Fibroblast of the aortic adventitia (primary cell): ENCODE measurements around the genes DLG3, ZMYM3, ITGB1BP2, OGT, CXorf49 and CITED1.

DNA sequence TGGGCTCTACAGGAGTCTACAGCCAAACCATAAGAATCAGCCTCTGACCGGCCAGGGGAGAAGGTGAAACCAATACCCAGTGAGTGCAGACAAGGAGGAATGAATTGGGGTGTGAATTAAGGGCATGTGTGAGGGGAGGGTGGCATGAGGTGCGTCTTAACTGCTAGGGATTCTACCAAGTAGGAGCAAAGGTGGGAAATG, 43.0 kb downstream of the EFNB1 start:
- CAGE, long polyA plus RNA, result no peak

DNA sequence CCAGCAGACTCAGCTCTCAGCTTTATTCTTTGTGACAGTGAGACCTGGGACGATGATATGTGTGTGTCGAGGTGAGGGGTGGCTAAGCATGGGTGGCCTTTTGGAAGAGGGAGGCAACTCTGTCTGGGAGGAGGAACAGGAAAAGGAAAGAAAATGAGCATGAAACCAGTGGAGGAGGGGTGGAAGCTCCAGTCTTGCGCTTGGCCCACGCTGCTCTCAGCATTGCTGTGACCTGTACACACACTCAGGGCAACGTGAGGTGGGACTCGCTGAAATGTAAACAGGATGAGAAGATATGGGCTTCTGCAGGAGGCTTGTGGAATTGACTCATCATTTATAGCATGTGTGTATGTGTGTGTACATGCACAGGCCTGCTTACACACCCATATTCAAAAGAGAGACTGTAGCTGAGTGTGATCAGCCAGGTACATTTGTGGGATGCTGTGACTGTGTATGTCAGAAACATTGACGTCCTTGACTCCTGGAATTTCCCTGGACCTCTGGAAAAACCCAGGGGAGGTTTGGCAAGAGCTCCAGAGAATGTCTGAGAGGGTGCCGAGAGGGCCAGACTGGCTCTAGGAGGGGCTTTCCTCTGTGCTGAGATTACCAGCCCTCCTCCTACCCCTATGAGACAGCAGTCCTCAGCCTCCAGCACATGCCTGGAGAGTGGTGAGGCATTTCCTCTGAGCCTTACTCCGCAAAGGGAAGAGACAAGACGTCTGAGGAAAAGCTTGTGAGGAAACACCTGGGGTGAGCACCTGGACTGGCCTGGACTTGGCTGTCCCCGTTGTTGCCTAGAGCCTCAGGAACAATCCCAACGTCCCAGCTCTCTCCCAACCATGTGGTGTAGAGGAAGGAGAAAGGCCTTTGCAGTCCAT, 137.7 kb downstream of the PJA1 start:
- CAGE, long polyA plus RNA, result no peak

DNA sequence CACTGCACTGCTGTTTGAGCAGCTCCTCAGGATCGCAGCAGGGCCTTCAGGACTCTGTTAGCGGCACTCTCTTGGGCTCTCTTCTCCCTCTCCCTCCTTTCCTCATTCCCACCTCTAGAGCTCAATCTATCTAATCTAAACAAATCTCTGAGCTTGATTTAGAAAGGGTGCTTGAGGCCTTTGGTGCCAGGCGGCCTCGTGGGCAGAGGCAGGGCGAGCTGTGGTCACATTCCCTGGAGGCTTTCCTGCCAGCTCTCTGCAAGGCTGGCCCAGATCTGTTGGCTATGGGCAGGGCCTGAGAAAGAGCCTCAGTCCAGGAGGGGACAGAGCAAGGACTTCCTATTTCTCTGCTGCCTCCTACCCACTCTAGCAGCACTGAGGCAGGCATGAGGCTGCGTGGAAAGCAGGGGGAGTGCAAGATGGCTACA, 38.6 kb downstream of the PJA1 start:
- CAGE, long polyA plus RNA, result no peak

GRCh38 chrX:69675679-69676418, 59.9 kb downstream of the EDA start:
- CAGE, long polyA plus RNA, result no peak

DNA sequence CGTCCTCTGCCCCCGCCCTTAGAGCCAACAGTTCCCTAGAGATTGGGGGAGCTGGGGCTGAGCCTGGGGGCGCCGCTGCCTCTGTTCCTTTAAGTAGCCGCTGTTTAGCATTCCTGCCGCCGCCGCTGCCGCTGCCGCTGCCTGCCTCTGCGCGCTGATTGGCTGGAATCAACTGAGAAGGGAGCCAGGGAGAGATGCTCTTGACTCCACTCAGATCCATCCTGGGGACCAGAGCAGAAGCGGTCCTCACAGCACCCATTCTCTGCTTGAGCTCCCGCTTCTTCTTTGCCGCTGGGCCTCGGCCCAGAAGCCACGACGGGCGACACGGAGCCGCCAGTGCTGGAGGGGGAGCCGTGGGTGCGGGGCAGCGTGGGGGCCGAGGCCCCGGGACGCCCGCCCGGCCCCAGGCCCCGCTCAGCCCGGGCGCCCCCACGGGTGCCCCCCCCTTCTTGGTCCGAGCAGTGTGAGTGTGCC, at the start of gene DLG3:
DLG3 (plus strand) TSS at position 204 of the 474 bp plus-strand sequence.
- CAGE, long polyA plus RNA, result no peak

- CAGE, long polyA plus RNA, result no peak
These were observed 46.0 kb downstream of the DLG3 start for GRCh38 chrX:70490615-70491001.

DNA sequence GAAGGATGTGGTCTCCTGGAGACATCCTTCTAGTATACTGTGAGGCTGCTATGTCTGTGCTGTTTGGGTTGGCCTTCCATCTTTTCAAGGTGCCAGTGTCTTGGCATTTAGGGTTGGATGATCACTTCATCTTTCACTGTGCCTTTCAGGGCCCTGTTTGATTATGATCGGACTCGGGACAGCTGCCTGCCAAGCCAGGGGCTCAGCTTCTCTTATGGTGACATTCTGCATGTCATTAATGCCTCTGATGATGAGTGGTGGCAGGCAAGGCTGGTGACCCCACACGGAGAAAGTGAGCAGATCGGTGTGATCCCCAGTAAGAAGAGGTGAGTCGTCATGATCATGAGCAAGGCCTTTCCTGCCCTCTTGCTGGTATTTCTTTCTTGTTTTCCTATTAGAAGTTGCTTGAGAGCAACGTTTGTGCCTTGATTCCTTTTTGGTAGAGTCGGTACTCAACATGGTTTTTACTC, 47.4 kb downstream of the DLG3 start:
- CAGE, long polyA plus RNA, result no peak

DNA sequence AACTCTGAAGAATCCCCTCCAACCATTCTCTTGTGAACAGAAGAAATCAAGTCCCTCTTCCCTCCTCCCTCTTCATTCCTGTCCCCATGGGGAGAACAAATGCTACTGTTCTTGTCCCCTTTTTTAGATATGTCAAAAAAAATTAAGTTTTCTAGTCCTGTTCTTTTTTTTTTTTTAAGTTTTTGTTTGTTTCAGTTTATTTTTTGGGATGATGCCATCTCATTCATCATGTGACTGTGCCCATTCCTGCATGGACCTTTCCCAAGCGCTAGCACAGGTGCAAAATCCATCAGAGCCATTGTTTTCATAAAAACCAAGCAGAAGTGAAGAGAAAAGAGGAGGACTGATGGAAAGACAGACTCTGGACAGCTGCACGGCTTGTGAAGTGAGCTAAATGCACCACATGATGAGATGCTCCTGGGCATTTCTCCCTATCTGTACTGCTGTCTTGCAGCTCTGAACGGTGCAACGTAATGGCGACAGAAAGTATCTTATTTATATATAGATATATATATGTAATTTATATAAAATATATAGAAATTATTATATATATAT, 57.7 kb downstream of the DLG3 start:
- CAGE, long polyA plus RNA, result no peak

- CAGE, long polyA plus RNA, result no peak
These were observed 68.2 kb downstream of the SNX12 start for GRCh38 chrX:70999872-71000484.

DNA sequence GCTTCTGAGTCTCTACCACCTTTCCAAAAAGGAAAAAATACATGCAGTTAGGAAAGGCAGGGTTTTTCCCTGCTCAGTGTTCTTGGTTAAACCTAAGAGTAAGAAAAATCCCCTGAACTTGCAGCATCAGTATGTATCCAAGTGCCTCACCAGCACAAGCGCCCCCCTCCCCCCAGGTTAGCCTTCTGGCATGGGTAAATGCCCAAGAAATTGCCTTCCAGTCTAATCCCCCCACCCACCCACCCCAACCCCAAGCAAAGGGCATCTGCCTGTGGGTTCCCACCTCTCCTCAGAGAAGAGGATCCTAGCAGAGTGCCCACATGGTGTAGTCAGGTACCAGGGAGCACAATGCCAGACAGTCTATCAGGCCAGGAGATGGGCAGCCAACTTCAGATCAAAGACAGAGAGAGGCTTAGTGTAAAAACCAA, 7.6 kb downstream of the SNX12 start:
- CAGE, long polyA plus RNA, result no peak

DNA sequence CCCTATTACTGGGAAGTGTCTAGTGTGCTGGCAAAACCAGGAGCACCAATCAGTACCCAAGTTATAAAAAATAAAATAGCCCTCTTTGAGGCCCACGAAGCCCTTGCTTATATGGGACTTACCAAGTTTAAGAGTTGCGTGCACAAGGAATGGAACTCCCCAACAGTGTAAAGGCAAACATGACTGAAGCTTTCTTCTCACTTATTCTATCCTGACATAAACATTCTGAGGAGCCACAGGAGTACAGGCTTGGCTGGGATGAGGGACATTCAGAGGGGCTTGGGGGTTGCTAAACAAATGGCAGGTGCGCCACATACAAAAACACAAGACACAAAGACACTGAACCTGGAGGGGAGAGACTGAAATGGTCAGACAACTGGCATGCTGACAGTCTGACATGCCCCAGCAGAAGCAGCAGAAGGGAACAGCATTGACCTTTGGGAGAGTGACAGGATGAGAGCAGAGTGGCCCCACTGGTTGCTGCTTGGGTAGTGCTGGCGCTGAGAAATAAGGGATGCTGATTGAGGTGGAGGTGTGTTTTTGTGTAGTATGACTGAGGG, 556 bp upstream of the NLGN3 start:
- CAGE, long polyA plus RNA, result no peak

GRCh38 chrX:71253606-71254448, at the start of gene ZMYM3:
ZMYM3 (minus strand) TSS chrX:71254140.
- CAGE, long polyA plus RNA, result no peak

- CAGE, long polyA plus RNA, result no peak
These were observed at the start of gene ITGB1BP2 for GRCh38 chrX:71300937-71302189. ITGB1BP2 (plus strand) TSS chrX:71301750.

- CAGE, long polyA plus RNA, result no peak
These were observed at the start of gene OGT for GRCh38 chrX:71533006-71533604. OGT (plus strand) TSS chrX:71533104.

- CAGE, long polyA plus RNA, result no peak
These were observed at the start of gene CXorf49 for GRCh38 chrX:71718148-71718469. CXorf49 (minus strand) TSS chrX:71718285.

DNA sequence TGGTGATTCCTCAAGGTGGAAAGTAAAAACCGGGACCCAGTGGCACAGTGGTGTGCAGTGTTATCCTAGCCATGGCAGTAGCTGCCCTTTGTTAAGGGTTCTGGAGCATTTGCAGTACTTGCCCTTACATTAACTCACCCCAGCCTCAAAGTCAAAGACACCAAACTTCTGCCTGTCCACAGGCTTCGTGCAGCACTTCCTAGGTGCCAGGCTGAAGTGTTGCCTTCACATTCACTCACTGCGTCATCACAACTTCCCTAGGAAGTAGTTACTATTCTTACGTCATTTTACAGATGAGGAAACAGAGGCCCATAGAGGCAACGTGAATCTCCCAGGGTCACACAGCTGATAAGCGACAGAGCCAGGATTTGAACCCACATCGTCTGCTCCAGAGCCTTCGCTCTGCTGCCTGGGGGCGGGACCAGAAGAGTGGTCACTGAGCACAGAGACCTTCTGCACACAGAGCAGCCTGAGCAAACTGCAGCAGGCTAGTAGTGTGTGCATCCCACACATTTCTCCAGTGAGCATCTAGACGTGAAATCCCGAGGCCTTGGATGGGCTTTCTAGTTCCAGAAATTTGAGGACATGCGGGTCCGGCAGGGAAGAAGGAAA, 73.3 kb upstream of the PIN4 start:
- CAGE, long polyA plus RNA, result no peak

- CAGE, long polyA plus RNA, result no peak
These were observed 49.9 kb upstream of the PIN4 start for GRCh38 chrX:72131442-72132328.

GRCh38 chrX:72272469-72272930, 4.5 kb downstream of the RPS4X start:
- CAGE, long polyA plus RNA, result no peak

DNA sequence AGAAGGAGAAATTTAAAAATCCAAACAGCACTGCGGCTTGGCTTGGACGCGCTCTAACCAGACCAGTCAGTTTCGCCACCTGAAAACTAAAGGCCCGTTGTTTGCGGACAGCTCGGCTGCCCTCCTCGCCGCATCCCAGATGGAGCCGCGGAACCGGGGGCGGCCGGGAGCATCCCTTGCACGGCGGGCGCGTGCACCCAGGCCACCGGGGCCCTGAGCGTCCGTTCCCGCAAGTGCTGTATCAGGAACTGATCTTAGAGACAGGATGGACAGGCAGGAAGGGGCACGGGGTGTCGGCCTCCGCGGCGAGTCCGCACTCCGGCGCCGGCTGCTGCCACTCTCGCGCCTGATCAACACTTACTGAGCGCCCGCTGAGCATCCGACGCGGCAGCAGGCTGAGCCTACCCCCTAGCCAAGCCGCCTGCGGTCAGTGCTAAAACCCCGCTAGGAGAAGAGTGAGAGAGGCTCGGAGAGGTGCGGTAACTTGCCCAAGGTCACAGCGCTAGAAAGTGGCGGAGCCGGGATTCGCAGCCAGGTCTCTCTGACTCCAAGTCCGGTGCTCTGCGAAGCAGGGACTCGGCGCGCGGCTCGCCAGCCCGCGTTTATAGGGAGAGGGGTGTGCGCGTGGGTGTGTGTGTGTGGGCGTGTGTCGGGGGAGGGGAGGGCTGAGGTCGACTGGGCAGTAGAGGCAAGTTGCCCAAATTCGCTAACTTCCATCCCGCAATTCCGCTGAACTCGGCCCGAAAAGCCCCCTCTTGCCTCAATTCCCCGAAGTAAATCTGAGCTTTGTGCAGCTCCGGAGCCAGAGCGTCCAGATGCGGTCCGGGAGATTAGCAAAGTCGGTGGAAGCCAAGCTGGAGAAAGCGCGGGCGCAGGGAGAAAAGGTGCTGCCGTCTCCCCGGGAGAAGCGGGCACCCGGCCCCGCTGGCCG, at the start of gene CITED1:
CITED1 (minus strand) TSS at position 578 of the 931 bp plus-strand sequence.
- CAGE, long polyA plus RNA, result no peak

DNA sequence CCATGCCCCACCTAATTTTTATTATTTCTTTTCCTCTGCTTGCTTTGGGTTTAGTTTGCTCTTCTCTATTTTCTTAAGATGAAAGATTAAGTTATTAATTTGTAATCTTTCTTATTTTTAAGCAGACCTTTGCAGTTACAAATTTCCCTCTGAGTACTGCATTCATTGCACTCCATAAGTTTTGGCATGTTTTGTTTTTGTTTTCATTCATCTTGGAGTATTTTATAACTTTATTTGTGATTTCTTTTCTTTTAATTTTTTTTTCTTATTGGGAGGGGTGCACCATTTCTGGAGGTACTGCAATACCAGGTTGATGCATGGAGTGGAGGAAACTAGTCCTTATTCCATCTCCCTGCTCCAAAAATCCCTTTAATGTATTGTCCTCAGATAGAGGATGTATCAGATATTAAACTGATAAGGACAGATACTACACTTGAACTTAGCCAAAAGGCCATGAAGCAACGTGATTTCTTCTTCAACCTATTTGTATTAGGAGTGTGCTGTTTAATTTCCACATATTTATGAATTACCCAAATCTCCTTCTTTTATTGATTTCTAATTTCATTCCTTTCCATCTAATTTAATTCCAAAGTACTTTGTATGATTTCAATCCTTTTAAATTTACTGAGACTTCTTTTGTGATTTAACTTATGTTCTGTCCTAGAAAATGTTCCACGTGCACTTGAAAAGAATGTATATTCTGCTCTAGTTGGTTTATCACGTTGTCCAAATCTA, 71.2 kb upstream of the CITED1 start:
- CAGE, long polyA plus RNA, result no peak